Myometrial cell (primary cell): ENCODE results near the gene XRN2.

DNA sequence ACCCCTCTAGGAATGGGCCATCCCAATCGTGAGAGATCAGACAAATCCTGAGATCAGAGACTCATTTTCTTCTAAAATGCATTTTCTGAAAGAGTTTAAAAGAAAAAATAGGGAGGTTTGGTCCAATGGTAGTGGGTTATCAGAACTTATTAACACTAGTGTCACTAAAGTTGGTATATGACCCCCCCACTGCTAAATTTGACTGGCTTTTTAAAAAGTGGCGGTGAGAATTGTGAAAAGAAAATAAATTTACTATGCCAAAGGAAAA, 40.5 kb downstream of the ZNF133 start:
- RAMPAGE, long total RNA, result no peak

DNA sequence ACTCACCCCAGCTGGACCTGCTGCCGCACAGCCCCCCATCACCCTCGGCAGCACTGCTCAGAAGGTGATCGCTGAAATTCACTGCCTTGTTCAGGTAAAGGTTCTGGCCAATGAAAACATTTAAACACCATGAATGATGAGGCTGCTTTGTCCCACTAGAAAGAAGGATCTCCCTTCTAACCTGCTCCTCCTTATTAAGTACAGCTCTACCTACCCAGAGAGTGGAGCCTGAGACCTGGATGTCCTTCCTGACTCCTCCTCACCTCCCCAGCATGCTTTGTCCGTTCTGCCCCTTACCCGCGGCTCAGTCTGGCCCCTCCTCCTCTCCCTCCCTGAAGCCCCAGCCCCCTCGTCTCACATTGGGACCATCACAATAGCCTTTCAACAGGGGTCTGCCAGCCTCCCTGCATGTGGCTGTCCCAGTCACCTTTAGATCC, 72.6 kb downstream of the DZANK1 start:
- RAMPAGE, long total RNA, result no peak

DNA sequence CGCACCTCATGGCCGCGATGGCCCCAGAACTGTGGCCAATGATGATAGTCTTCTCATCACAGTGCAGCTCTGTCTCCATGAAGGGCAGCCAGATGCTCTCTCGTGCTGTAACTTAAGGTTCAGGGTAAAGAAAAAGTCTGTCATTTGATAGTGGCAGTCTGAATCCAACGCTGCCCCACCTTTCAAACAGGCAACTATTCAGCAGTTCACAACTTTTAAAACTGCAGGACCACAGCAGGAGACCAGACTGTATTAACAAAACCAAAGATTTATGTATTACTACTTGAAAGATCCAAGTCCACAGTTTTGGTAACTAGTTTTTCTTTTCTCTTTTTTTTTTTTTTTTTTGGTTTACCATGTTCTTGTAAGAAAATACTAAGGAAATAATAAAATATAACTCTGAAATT, 3.1 kb downstream of the RBBP9 start:
- RAMPAGE, long total RNA, result no peak

- RAMPAGE, long total RNA, result no peak
Observed at GRCh38 chr20:18986656-18987206, 173.1 kb downstream of the SCP2D1 start.

DNA sequence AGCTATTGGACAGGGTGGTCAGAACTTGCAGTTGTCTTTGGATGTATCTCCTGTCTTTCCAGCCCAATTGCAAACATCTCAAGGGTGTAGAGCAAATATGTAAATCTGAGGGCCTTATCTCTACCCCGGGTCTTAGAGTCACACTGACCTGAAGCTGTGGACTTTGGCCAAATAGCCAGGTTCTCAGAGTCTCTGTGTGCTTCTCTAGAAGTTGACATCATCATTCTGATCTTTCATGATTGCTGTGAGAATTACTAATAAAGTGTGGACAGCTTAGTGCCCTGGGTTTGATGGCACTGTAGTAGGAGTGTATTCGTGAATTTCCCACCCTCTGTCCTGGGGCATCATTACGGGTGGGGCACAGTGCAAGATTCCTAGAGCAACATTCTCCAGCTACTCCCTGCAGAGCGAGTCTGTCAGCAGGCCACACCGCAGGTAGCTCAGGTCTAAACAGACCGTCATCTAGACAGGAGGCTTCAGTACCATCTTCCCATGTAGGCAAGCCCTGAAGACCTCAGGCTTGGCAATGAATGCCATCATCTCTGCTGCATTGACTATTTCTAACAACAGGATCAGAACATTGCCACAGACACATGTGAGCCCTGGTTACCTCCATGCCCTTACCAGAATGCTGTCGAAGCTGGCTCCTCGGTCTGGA, 71.2 kb downstream of the SLC24A3 start:
- RAMPAGE, long total RNA, result no peak

GRCh38 chr20:19411970-19412762, 199.7 kb downstream of the SLC24A3 start:
- RAMPAGE, long total RNA, result no peak

DNA sequence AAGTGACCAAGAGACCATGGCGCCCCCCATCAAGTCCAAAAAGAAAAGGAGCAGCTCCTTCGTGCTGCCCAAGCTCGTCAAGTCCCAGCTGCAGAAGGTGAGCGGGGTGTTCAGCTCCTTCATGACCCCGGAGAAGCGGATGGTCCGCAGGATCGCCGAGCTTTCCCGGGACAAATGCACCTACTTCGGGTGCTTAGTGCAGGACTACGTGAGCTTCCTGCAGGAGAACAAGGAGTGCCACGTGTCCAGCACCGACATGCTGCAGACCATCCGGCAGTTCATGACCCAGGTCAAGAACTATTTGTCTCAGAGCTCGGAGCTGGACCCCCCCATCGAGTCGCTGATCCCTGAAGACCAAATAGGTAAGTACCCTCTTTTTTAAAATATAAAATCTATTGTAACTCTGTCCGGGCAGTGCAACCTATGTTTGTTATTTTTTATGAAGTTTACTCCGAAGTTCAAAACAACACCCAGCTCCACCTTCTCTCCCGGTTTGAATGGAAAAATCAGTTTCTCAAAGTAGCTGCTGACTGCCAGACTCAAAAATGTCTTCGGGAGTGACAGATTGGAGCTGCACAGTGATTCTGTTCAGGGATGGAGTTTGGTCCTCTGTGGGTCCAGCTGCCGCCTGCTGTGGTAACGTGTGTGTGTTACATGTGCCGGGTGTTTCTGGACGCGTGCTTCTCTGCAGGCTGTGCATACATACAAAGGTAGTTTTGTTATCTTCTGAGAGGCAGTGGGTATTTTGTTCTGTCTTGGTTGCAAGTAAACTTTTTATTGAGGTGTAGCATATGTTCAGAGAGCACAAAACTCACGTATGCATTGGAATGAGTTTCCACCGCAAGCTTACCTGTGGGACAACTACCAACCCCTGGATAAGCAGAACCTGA, 41.5 kb upstream of the NAA20 start:
- RAMPAGE, long total RNA, result no peak

- RAMPAGE, long total RNA, result no peak
Observed at GRCh38 chr20:19976330-19976514, 40.9 kb upstream of the NAA20 start.

DNA sequence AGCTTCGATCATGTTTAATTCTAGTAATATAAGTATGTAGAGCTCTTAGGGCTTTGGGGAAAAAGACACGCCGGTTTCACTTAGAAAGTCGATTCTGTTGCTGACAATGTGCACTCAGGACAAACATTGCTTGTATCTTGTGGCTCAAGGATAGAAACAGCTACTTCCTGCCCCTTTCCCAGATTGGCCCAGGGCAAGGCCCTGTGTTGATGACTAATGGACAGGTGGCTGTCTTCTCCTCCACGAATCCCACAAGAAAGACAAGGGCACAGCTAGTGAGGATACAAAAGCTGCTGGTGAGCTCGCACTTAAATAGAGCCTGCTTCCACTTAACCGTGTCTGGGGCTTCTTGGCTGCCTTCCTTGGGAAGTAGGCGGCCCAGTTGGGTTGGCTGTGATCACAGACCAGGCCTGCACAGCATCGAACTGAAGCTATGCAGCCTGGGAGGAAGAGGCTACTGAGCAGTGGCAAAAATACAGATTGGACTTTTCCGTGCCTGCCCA, 23.3 kb upstream of the NAA20 start:
- RAMPAGE, long total RNA, result no peak

GRCh38 chr20:20005287-20006200, 11.6 kb upstream of the NAA20 start:
- RAMPAGE, long total RNA, result no peak

DNA sequence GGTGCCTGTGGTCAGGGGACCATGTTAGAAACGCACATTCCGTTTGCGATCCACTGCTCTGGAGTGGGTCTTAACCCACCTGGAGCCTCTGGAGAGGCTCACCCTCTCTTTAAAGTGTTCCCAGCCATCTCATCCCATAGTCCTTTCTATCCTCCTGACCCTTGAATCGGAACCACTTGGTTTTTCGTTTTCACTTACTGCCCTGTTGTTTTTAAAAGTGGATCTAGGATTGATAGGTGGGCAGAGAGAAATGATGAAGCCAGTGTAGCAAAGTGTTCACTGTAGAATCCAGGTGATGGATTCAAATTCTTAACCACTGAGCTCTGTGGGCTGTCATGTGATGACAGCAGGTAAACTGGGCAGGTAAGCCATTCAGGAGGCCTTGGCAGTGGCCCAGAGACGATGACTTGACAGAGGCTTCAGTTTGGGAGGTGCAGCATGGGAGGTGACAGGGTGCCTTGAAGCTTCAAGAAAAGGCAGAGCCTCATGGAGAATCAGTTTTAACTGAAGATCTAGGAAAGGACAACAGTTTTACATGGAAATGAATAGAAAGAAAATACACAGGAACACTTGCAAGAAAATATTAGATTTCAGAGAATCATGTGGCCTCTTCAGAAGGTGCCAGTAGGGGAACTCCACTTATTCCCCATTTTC, 1.9 kb downstream of the NAA20 start:
- RAMPAGE, long total RNA, result no peak

- RAMPAGE, long total RNA, result no peak
Observed at GRCh38 chr20:20134295-20134494, 81.9 kb downstream of the CFAP61 start.

GRCh38 chr20:20211050-20211464, 156.8 kb upstream of the INSM1 start:
- RAMPAGE, long total RNA, result no peak

DNA sequence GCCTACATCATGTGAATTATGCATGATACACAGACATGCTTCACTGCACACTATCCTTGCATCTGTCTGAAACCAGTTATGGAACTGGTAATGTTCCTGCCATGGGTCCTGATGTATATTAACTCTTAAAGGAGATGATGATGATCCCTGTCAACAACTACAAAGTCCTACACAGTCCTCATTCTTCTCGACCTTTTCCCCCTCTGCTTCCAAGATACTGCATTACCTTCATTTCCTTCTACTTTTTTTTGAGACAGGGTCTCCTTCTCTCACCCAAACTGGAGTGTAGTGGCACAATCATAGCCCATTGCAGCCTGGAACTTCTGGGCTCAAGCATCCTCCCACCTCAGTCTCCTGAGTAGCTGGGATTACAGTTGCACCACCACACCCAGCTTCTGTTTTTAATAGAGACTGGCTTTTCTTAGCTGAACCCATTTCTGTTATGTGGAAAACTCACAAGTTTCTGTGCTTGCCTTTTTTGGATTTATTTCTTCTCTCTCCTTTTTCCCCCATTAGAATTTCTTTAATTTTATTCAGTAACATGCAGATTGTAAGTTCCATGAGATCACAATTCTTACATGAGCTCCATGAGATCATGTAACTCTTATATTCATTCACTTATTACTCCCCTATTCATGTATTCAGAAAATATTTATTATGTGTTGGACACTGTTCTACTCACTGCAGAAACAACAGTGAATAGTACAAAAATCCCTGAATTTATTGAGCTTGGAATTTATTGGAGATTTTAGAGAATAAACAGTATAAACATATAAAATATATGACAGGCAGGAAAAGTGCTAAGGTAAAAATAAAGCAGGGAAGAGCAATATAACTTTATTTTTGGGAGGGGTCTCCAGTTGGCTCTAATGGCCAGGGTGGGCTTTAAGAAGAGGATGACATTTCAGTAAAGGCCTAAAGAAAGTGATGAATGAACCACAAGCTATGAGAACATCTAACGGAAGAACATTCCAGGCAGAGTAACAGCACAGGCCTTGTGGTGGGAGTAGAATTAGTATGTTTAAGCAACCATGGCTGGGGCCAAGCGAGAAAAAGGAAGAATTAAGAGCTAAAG, 105.7 kb downstream of the INSM1 start:
- RAMPAGE, long total RNA, result no peak

DNA sequence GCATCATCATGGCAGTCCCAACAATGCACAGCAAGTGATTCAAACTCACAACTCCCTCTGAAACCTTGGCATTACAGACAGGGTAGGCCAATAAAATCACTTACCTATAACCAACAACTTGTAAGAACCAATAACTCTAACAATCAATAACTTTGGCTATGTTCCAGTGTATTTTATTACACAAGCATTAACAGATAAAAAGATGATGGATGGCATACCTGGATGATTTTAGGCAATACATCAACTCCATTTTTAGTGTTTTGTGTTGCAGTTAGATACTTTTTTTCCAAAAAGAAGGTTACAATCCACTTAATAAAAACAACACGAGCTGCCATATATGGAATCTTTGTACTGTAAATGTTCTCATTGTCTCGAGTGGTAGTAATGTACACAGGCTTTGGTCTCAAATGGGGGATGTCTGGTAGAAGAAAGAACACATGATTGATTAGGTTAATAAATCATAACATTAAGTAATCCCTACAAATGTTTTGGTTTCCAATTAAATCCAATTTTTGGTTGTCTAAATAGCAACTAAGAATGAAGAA, 77.2 kb downstream of the RALGAPA2 start:
- RAMPAGE, long total RNA, result no peak

DNA sequence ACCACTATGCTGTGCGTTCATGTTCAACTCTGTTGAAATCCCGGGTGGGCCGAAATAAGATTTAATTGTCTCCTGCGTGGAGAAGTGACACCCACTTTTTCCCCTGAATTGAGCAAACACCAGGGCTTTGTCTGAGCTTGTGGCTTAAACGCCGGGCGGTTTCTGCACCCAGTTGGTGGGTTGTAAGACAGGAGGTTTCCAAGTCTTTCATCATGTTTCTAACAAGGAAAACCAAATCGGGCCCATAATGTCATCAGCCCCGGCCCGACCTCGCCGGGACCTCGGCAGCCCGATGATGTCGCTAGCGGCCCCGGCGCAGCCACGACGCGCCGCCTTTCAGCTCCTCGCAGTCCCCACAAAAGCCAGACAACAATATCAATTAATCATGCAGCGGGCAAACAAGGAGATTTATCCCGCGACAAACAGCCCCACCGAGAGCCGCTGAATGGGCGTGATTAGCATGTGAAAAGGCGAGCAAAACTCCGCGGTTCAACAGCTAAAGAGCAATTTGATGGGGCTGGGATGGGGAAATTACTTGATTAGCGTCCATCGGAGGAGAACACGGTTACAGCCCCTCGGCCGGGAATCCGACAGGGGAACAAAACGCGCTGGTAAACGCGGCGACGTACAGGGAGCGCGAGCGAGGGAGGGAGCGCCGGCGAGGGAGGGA, 25.1 kb upstream of the KIZ start:
- RAMPAGE, long total RNA, result no peak

DNA sequence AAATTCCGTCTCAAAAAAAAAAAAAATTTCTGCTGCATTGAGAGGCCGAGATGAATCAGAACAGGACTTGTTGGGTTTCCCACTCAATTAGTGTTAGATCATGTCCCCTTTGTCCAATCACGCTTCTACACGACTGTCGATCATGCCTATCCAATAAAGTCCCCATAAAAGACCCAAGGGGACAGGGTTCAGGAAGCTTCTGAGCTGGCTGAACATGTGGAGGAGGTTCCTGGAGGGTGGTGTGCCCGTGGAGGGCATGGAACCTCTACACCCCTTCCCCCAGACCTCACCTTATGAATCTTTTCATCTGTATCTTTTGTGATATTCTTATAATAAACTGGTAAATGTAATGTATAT, 3.3 kb upstream of the KIZ start:
- RAMPAGE, long total RNA, result no peak

GRCh38 chr20:21179637-21180187, 53.8 kb downstream of the KIZ start:
- RAMPAGE, long total RNA, result no peak

DNA sequence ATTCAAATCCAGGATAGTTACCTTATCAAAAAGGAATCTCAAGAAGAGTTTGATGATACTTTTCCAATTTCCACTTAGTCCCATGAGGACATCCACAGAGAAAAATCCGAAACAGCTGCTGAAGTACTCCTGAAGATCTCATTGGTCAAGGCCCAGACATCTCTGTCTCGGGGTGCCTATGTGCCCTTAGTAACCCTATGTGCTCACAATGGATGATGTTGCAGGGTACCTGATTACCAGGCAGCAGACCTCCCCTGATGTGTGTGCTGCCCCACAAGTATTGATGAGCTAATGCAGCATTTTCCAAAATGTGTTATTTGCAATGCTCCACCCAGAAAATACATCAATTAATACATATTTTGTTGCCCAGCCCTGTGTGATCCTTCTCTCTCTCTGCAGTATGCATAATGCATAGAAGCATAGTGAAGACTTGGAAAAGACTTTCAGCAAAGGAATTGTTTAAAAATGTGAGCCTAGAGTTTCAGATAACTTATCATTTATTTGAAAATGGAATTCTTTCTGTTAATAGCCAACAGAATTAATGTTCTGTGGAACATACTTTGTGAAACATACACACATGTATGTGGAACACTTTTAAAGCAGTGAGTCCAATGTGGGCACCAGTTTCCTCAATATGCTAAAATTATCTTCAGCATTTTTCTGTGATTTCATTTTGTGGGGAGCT, 84.9 kb upstream of the XRN2 start:
- RAMPAGE, long total RNA, result no peak

DNA sequence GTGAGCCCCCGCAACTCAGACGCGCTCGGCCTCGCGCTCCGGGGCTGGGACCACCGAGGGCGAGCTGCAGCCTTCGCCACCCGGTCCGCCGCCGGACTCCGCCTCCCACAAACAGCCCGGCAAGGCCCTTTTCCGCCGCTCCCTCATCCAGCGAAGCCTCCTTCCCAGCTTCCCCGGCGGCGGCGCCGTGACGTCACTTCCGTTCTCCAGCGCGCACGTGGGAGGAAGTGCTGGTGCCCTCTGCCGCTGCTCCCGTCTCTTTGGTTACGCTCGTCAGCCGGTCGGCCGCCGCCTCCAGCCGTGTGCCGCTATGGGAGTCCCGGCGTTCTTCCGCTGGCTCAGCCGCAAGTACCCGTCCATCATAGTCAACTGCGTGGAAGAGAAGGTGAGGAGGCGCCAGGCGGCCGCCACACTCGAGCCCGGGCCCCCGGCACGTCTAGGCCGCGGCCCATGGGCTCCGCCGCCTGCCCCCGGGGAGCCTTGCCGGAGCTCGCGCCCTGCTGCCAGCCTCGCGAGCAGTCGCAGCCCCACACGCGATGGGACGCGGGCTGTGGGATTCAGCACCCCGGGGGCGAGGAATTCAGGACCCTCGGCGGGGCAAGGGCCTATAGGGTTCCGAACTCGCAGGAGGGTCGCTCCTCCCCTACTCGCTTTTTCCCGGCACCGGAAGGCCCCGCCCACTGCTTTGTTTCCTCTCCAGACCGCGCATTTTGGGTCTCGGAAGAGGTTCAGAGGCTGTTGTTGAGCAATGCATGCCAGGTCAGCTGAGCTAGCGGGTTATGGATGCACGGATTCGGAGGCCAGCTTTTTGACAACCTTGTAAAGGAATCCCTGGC, at the start of gene XRN2:
Gene XRN2, plus strand, starts transcription at position 243 of the 836 bp plus-strand sequence.
- RAMPAGE, long total RNA, result start-site peak on the plus strand centred at position 262 of the sequence, 60 bp wide, 664 and 2,021 reads in 2 replicates